ENCODE data around the genes CCDC190, RGS5, ILDR2 and MAEL.

DNA sequence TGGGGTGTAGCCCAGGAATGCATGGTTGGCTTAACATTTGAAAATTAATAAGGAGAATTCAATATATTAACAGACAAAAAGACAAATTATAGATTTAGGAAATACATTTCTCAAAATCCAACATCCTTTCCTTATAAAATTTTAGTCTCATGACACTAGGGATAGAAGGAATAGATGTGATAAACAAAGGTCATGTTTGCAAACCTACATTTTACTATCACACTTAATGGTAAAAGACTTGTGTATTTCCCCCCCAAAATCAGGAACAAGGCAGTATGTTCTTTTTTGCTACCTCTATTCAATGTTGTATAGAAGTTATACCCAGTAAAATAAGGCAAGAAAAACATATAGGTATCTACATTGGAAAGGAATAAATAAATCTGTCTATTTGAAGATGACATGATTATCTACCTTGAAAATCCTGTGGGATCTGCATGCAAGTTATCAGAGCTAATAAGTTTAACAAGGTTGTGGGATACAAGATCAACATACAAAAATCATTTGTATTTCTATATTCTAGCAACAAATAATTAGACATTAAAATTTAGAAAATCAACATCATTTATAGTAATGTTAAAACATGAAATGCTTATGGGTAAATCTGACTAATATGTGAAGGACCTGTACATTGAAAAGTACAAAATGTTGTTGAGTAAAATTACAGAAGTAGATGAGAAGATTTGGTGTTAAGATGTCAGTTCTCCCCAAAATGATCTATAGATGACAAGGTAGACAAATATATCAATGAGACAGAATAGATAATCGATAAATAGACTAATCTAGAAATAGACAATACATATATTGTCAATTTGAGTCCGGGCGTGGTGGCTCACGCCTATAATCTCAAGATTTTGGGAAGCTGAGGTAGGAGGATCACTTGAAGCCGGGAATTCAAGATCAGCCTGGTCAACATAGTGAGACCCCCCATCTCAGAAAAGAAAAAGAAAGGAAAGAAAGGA is 22.1 kb upstream of the DDR2 start:
- PRO-cap: no peak
- RAMPAGE, long total RNA, 4 experiments: no peak in any of the 4 experiments

DNA sequence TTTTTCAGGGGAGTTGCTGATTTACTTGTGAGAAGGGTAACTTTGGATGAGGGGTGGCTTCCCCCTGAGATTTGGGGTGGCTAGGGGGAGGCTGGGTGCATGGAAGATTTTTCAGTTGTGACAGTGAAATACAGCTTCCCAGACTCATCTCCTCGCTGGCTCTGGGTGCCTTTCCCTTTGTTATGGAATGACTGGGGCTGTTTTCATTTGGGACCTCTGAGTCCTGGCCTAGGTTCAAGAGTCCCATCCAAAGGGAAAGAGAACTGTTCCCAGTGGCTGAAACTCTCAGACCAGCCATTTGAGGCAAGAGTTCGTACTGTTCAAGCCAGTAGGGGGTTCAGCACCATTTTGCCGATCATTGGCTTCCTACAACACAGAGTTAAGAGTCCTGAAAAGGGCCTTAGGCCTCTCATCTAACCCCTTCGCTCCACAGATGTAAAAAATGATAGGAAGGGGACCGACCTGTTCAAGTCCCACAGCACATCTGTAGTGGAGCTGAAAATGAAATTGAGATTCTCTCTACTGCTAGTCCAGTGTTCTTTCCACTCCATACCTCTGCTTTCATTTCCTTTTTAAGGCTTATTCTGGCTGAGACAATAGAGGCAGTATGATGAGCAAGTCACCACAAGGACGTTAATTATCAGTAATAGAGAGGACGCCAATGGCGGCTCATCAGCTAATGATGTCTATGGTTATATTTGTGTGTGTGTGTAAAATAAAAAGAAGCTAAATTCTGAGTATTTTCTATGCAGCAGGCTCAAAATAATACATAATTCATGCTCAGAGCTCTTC is 1.0 kb downstream of the DDR2 start:
- PRO-cap: no peak
- RAMPAGE, long total RNA, 4 experiments: no peak in any of the 4 experiments

GRCh38 chr1:162671080-162671555 is 38.9 kb downstream of the DDR2 start:
- PRO-cap: no peak
- RAMPAGE, long total RNA, 4 experiments: no peak in any of the 4 experiments

DNA sequence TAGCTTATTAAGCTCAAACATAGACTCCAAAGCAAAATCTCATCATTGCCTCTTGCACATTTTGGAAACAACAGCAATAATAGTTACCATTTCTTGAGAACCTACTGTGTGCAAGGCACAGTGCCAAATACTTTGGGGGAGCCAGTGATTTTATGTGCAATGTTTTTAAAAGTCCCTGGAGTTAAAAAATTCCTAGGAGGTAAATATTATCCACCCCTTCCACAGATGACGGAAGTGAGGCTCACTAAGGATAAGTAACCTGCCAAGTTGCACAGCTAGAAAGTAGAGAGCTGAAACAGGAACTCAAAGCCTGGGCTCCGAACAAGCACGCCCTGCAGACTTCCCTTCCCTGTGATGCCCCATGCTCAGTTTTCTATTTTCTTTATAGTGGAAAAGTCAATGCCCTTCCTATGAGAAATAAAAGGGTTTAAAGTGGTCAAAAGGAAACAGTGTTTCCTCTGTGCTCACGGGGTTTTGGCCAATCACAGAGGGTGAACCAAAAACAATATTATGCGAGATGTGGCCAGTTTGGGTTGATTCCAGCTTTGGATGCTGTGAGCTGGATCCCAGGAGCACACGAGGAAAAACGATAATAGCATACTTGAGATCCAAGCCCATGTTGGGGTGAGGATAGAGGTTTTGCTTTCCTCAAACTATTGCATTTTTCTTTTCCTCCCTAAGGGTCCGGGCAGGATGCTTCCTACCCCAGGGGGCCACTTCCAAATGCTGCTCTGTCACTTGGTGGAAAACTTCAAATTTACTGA is 44.5 kb downstream of the DDR2 start:
- PRO-cap: no peak
- RAMPAGE, long total RNA, 4 experiments: no peak in any of the 4 experiments

GRCh38 chr1:162784808-162785163 is 5.7 kb upstream of the HSD17B7 start:
- PRO-cap: no peak
- RAMPAGE, long total RNA, 4 experiments: no peak in any of the 4 experiments

GRCh38 chr1:162860828-162861376 is at the start of gene CCDC190:
Gene CCDC190, minus strand, starts transcription at chr1:162861175.
- PRO-cap: no peak
- RAMPAGE, long total RNA, 4 experiments: no peak in any of the 4 experiments

GRCh38 chr1:162913306-162913823 is 52.4 kb upstream of the CCDC190 start:
- PRO-cap: no peak
- RAMPAGE, long total RNA, 4 experiments: no peak in any of the 4 experiments

DNA sequence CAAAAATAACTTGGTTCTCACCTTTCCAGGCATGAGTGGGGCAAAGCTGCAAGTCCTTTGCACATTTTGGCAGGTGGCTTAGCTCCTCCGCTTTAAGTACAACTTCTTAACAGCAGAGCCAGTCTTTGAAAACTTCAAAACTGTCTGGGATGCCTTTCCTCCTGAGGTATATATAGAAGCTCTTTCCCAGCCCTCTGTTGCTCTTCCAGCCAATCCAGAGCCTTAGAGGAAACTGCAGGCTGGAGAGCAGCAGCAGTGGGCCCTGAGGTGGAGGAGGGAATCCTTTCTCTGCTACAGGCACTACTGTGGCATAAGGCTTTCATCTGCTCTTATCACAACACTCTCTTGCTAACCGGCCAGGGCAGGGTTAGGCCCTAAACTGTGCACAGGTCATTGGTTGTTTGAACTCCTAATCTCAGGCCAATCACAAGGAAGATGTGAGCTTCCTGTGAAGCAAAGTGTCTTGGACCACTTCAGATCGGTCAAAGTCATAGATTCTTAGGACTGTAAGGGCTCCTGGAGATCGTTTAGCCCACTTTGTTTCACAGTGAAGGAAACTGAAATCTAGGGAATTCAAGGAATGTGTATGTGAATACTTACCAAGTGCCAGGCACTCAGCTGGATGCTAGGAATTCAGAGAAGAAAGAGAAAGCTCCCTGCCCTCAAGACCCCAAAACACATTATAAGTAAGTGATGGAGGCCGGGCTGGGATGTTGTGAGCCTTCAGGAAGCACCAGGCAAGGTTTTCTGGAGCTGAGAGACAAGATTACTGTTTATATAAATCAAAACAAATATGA is at the start of gene RGS5:
TSS of gene RGS5 (minus strand) at position 146 of the 797 bp plus-strand sequence.
- PRO-cap: no peak
- RAMPAGE, long total RNA, 4 experiments: start-site peak on the minus strand in 4 of 4 experiments, centred at positions 115 to 178 of the sequence, 10 to 121 reads per replicate

DNA sequence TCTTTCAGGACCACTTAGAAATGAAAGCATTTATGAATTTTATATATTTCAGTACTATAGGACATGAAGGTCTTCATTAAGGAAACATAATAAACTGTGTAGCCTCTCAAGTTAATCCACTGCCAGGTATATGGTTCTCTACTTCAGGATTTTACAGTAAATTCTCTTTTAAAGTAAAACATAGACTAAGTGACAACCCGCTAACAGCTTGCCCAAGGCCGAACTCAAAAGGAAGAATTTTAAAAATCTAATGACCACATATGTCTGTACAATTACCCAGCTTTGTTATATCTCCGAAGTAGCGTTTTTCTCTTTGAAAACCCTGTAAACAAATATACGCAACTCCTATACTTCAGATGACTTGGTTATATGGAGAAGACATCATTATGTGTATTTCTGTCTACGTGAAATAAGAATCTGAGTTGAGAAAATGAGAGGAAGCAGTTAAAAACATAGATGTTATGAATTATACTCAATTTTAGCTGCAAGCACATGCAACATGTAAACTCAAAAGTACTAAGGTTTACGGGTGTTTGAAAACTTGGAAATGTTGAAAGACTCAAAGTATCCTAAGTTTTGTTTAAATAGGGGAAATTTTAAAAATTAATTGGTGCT is 2.0 kb downstream of the PBX1 start:
- PRO-cap: no peak
- RAMPAGE, long total RNA, 4 experiments: no peak in any of the 4 experiments

DNA sequence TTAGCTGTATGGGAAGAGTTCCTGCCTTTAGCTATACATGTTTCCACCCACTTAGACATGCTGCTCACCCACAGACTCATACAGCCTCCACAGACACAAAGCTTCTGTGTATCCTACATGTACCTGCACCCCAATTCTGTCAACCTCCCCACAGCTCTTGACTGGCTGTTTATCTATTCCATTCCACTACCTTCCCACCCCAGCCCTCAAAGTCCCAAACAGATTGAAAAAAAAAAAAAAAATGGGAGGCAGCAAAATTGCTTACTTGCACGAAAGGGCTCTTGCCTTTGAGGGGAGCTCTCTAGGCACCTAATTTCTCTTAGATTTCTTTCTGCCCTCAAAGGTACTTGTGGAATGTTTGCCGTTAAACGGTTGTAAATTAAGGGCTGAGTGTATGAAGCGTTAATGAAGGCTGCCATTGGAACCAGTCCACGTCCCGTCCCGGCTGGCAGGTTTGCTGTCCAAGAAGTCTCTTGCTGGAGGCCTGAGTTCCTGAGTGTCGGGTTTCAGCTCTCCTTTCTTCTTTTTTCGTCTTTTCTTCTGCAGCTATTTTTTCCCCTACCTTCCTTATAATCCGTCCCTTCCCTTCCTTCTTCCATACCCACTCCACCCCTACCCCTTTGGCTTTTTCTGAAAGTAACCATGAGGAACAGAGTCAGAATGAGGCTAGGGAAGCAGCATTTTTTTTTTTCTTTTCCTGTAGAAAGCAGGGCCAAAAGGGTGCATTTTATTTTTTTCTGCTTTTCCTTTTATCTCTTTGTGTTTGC is 43.7 kb downstream of the PBX1 start:
- PRO-cap: no peak
- RAMPAGE, long total RNA, 4 experiments: no peak in any of the 4 experiments

DNA sequence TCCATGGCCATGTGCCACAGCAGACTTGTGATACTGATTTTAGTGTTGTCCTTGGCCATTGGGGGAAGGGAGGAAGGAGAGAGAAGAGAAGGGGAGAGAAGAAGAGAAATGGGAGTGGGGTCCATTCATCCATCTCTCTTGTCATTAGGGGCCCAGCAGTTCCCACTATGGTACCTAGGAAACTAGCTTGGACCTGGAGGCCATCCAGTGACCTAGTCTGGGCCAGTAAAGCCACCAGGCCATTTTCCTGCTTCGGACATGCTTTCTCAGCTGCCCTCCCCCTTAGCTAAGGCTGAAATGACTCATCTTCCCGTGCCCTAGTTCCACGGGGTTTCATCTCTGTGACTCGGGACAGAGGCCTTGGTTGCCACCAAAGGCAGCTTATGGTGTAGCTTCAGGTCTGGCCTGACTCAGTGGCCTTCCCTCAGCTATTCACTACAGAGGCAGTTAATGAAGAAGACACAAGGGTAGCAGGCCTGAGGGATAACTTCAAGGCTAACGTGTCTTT is 82.2 kb downstream of the PBX1 start:
- PRO-cap: no peak
- RAMPAGE, long total RNA, 4 experiments: no peak in any of the 4 experiments

- PRO-cap: no peak
- RAMPAGE, long total RNA, 4 experiments: no peak in any of the 4 experiments
These were observed 201.1 kb downstream of the PBX1 start for GRCh38 chr1:164759973-164760519.

GRCh38 chr1:165352655-165353309 is 3.7 kb downstream of the LMX1A start:
- PRO-cap: no peak
- RAMPAGE, long total RNA, 4 experiments: no peak in any of the 4 experiments

- PRO-cap: no peak
- RAMPAGE, long total RNA, 4 experiments: no peak in any of the 4 experiments
These were observed 29.7 kb downstream of the UCK2 start for GRCh38 chr1:165856903-165857703.

DNA sequence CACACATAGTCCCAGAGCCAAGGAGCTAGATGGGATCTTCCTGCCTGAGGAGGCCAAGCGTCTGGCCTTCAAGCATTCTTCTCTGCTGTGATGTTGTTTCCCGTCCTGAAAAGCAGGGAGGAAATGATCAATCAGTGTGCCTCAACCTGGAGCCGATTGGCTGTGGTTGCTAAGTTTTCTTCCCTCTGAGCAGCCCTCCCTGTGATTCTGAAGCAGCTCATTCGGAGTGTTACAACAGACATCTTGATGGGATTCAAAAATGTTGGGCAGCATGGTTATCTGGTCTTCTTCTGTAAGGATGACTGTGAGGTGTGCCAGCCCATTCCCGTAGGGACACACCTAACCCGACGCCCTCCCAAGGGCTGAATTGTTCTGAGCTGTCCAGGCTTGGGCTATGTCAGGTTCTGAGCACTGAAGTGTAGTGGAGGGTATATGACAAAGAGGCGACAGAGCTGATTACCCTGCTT is 56.8 kb downstream of the UCK2 start:
- PRO-cap: no peak
- RAMPAGE, long total RNA, 4 experiments: no peak in any of the 4 experiments

DNA sequence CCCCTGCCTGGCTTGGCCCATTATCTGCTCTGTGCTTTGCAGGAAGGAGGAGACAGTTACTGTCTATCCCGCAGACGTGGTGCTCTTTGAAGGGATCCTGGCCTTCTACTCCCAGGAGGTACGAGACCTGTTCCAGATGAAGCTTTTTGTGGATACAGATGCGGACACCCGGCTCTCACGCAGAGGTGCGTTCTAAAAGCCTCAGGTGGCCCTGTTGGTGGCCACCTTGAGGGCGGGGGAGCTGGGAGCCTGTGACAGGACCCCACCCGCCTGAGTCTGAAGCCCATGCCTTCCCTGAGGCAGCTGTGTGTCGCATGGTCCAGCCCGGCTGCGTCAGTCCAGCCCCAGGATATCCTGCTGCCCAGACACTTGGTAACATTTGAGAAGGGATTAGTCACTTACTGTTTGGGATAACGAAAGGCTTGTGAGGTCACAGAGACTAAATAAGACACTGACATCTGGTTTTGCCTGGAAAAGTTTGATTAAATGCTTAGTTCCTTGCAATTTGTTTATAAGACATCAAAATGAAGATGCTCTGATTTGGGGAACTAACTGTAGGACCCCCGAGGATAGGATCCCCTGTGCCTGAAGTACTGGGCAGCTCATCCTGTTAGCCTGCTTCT is 68.8 kb downstream of the UCK2 start:
- PRO-cap: no peak
- RAMPAGE, long total RNA, 4 experiments: no peak in any of the 4 experiments

DNA sequence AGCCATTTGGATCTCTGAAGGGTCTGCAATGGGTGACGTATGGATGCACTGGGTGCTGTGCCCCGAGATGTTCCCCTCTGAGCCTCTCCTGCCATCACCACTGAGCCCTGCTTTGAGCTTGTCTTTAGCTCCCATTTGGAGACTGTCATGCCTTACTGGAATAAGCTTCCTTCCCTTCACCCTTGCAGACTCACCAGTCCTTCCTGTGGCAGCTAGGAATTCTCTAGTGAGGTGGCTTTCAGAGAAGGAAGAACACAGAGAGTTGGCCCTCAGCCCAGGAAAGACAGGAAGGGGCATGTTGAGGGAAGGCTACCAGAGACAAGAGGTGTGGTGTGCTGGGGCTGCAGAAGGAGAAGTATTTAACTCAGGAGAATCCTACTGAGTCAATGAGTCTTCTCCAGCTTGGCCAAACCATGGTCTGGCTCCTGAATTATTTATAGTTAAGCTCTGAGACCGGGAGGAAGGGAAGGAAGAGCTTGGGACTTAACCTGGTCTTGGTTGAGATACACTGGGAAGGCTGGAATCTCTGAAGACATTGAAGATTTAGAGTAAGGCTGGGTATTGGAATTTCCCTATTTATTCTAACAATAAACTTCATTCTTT is 76.3 kb downstream of the UCK2 start:
- PRO-cap: no peak
- RAMPAGE, long total RNA, 4 experiments: start-site peak on the plus strand in 1 of 4 experiments, centred at position 276 of the sequence, 5 reads per replicate

- PRO-cap: no peak
- RAMPAGE, long total RNA, 4 experiments: no peak in any of the 4 experiments
These were observed 49.5 kb downstream of the ILDR2 start for GRCh38 chr1:166925628-166926362.

- PRO-cap: no peak
- RAMPAGE, long total RNA, 4 experiments: no peak in any of the 4 experiments
These were observed at the start of gene ILDR2 for GRCh38 chr1:166975254-166976141. Gene ILDR2, minus strand, starts transcription at chr1:166975540.

DNA sequence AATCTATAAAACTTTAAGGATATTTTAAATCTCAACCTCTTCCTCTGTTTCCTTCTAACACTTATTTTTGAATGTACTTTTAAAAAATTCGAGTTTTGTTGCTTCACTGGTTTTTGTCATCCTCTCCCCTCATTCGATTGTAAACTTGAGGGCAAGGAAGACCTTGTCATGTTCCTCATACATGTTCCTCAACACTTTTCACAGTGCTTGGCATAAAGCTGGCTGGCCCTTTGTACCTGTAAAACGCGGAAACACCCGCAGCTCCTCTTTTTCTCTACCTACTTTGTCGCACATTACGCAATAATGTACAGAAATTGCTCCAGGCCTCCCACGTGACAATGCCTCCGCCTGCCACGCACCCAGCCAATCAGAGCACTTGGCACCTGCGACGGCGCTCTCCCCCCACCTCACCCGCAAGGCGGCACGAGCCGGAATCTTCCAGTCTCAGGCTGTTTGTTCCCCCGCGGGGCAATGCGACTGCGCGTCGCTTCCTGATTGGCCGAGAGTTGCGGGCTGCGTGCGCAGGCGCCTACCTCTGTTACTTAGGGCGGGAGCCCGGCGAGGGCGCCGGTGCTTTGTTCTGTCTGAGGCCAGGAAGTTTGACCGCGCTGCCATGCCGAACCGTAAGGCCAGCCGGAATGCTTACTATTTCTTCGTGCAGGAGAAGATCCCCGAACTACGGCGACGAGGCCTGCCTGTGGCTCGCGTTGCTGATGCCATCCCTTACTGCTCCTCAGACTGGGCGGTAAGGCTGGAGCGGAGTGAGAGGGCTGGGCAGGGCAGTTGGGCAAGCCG is at the start of gene MAEL:
TSS of gene MAEL (plus strand) at position 541 of the 795 bp plus-strand sequence.
- PRO-cap: no peak
- RAMPAGE, long total RNA, 4 experiments: no peak in any of the 4 experiments